ENCODE results near the gene ARL2BP.

- PRO-cap = no peak
- RAMPAGE, long total RNA = no peak
Observed at GRCh38 chr16:57152141-57152458, 33.7 kb downstream of the PSME3IP1 start.

GRCh38 chr16:57186120-57186214 is 128 bp upstream of the PSME3IP1 start:
- PRO-cap = no peak
- RAMPAGE, long total RNA = no peak

DNA sequence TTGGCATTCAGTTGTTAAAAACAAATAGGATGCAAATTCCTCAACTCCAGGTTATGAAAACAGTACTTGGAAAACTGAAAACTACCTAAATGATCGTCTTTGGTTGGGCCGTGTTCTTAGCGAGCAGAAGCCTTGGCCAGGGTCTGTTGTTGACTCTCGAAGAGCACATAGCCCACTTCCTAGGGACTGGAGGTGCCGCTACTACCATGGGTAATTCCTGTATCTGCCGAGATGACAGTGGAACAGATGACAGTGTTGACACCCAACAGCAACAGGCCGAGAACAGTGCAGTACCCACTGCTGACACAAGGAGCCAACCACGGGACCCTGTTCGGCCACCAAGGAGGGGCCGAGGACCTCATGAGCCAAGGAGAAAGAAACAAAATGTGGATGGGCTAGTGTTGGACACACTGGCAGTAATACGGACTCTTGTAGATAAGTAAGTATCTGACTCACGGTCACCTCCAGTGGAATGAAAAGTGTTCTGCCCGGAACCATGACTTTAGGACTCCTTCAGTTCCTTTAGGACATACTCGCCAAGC is 18.5 kb downstream of the RSPRY1 start:
- PRO-cap = no peak
- RAMPAGE, long total RNA = no peak

GRCh38 chr16:57244745-57246143 is at the start of gene ARL2BP:
TSS of gene ARL2BP (plus strand) at chr16:57245259.
- PRO-cap = bidirectional peak, plus-strand start at chr16:57245160, minus-strand start at chr16:57244995
- RAMPAGE, long total RNA = no peak

DNA sequence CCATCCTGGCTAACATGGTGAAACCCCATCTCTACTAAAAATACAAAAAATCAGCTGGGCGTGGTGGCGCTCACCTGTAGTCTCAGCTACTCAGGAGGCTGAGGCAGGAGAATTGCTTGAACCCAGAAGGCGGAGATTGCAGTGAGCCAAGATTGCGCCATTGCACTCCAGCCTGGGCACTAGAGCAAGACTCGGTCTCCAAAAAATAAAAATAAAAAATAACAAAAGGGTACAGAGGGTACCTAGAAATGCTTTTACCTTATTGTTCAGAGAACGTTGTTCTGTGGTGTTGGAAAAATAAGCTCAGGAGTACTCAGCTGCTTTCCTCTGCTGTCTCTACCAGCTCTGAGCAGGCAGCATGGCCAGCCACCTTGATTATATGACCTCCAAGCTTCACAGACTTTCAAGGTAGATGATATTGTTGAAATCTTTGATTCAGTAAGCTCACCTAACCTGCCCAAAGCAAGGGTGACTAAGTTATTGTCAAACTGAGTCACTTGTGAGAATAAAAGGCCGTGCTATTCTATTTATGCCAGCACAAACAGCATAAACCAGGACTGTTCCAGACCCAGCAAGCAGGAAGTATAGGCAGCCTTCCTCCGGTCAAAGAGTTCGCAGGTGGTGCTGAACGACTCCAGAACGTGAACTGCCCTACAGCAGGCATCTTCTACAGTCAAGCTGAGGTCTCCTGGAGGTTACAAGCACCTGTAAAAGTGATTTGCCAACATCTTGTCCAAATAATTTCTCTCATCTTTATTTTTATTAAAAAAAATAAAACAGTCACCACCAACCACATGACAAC is 10.5 kb downstream of the ARL2BP start:
- PRO-cap = no peak
- RAMPAGE, long total RNA = no peak

DNA sequence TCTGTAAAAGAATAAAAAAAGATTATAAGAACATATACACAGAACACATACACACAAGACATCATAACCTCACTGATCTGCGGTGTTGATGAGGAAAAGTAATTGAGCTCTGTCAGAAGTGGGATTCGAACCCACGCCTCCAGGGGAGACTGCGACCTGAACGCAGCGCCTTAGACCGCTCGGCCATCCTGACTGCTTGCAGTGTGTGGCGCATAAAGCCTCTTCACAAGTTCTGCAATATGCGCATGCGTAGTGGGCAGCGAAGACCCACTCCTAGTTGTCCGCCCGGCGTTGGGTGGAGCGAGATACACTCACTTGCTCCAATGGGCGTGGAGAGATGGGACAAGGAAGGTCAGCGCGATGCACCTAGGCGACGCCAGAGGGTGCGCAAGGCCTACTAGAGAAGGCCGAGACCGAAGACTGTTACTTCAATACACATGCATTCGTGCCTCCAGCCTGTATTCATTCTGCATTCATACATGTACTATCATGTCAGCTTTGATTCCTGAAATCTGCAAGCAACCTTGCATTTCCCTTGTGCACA is 16.0 kb upstream of the PLLP start:
- PRO-cap = unidirectional peak, minus-strand start at position 197 of the sequence
- RAMPAGE, long total RNA = no peak

DNA sequence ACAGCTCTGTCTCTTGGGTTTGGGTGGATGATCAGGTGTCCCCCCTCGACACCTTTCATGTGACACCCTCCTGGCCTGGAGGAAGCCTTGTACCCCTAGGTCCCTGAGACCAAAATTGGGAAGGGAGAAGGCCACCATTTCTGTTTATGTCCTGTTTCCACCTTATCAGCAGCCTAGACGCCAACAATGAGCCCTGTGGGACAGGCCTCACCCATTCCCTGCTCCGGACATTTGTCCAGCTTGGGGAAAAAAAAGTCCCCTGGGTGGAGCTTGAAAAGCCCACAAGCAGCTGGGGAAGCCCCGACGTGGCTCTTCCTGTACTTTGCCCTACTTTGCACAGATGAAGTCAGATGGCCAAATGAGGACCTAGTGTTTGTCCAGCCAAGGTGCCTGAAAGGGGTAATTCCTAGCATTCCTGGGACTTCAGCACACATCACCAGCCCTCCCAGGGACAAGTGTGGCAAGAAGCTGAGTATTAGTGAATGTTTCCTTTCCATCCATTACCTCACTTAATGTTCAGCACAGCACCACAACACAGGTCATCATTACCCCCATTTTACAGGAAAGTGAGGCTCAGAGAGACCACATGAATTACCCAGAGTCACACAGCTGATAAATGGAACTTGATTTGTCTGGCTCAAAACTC is 19.7 kb upstream of the PLLP start:
- PRO-cap = no peak
- RAMPAGE, long total RNA = no peak

- PRO-cap = no peak
- RAMPAGE, long total RNA = no peak
Observed at GRCh38 chr16:57316342-57317414, 32.2 kb upstream of the PLLP start.

DNA sequence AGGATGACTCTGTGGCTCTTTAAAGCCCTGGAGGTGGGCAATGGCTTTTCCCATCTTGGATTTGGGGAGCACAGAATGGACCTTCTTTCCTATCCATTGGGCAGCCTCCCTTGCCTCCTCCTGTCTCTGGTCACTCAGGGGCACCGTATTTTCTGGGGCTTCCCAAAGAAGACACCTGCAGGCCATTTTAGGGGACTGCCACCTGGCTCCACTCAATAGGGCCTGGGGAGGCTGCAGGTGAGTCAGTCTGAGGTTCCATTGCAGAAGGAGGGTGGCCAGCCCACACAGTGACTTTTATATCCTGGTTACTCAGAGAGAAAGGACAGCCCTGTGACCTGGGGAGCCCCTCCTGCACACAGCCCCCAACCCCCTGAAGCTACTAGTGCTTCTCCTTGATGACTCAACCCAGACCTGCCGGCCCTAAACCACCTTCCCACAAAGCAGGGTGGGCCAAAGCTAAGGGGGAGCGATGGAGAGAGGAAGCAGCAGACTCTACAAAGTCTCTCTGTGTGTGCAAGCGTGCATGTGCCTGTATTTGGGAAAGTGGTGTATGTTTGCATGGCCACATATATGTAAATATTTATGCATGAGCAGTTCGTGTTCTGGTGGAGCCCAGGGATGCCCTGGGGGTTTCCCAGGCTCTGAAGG is 4.9 kb downstream of the CX3CL1 start:
- PRO-cap = no peak
- RAMPAGE, long total RNA = no peak

GRCh38 chr16:57392621-57393238 is 11.8 kb upstream of the CCL17 start:
- PRO-cap = no peak
- RAMPAGE, long total RNA = no peak

GRCh38 chr16:57417955-57418505 is 13.5 kb downstream of the CCL17 start:
- PRO-cap = no peak
- RAMPAGE, long total RNA = no peak

DNA sequence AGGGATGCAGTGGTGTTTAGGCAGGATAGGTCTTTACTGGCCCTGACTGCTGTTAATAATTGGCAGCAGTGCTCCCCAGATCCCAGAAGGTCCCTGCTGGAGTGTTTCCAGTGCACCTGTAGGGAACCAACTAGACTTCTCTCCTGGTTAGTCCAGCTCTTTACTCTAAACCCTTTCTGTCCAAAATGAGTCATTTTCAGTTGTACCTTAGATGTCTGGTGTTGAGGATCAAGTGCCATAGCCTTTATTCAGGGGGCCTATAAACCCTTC is 8.7 kb downstream of the POLR2C start:
- PRO-cap = no peak
- RAMPAGE, long total RNA = no peak

GRCh38 chr16:57471680-57472702 is 9.5 kb downstream of the POLR2C start:
- PRO-cap = no peak
- RAMPAGE, long total RNA = no peak

GRCh38 chr16:57480186-57480728 is 6.0 kb downstream of the DOK4 start:
- PRO-cap = no peak
- RAMPAGE, long total RNA = no peak

GRCh38 chr16:57516027-57516568 is 20.3 kb downstream of the CCDC102A start:
- PRO-cap = no peak
- RAMPAGE, long total RNA = no peak

DNA sequence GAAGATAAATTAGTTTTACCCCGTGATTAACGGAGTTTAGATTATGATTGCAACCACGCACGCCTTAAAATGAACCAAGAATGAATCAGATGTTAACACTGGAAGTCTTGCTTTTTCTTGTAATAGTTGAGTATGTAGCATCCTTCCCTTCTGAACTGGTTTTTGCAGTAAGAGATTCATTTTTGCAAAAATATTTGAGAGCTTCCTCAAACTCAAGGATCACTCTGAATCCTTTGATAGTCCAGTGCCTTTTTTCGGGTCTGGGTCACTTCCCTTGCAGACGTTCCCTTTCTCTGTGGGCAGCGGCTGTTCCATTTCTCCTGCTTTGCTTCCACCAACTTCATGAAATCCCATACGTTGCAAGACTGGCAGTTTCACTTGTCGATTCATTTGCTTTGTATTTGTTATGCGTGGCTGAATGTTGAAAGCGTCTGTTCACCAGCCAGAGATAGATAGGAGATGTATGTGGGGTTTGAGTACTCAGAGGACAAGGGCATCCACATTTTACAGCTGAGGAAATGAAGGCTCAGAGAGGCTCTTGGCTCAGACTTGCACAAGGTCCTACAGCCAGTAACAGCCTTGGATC is 1.1 kb upstream of the CCDC102A start:
- PRO-cap = no peak
- RAMPAGE, long total RNA = no peak

GRCh38 chr16:57588884-57589267 is 39.6 kb upstream of the ADGRG1 start:
- PRO-cap = no peak
- RAMPAGE, long total RNA = no peak

- PRO-cap = no peak
- RAMPAGE, long total RNA = no peak
Observed at GRCh38 chr16:57609371-57610283, 18.8 kb upstream of the ADGRG1 start.

DNA sequence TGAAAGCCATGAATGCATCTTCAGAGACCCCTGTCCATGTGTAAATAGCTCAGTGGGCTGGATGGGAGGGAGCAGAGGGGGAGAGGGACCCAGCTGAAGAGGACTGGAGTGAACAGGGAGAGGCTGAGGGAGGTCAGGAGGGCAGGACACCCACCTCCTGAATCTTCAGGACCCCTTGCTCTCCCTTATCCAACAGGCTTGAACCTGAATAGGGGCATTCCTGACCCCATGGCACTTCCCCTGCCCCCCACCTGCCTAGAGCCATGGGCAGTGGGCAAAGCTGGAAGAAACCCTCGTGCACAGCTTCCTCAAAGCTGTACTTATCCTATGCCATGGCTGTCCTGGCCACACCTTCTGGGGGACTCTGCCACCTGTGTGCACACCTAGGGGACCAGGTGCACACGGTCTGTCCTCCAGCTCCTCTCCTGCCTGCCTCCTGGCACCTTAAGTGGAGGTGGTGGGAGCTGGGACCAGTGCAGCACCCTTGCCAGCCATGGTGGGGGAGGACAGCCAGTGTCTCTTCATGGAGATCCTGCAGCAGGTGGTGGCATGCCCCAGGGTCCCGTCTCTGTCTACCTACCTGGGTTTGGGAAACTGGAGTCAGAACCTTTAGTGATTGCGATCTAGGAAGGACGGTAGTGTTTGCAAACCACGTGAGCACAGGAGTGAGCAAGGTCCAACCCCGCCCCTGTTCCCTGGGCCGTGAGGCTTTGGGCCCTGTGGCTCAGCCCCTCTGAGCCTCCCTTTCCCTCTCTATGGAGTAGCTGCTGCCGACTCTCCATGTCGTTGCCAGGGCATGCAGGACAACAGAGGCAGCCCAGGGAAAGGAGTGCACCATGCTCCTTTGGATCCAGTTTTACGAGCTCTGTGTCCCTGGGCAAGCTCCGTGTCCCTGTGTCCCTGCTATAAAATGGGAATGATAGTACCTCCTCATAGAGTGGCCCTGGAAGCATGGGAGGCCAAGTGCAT is 6.8 kb downstream of the ADGRG1 start:
- PRO-cap = no peak
- RAMPAGE, long total RNA = no peak

- PRO-cap = no peak
- RAMPAGE, long total RNA = no peak
Observed at GRCh38 chr16:57653856-57654637, 14.1 kb upstream of the ADGRG3 start.

Data from Karpas-422 (cell line).